Islet of Langerhans (tissue), 1 donor: Measurements from ENCODE around the gene FGF6.

DNA sequence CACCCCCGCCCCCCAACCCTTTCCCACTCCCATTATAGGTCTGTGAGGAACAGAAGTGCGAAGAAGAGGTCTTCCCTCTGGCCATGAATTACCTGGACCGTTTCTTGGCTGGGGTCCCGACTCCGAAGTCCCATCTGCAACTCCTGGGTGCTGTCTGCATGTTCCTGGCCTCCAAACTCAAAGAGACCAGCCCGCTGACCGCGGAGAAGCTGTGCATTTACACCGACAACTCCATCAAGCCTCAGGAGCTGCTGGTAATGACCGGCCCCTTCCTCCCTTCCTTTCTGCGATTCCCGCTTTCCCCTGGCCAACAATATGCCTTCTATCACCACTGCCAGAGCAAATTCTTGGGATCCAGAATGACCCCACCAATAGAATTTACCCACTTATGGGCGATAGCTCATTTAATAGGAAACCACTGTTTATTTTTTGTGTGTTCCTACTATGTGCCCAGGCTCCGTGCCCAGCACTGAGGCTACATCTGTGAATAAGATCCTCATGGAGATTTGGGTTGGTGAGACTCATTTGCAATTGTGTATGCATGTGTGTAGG lies 2.5 kb downstream of the CCND2 start:
- RRBS: no CpG with 5 or more reads among the region's 14 CpGs

DNA sequence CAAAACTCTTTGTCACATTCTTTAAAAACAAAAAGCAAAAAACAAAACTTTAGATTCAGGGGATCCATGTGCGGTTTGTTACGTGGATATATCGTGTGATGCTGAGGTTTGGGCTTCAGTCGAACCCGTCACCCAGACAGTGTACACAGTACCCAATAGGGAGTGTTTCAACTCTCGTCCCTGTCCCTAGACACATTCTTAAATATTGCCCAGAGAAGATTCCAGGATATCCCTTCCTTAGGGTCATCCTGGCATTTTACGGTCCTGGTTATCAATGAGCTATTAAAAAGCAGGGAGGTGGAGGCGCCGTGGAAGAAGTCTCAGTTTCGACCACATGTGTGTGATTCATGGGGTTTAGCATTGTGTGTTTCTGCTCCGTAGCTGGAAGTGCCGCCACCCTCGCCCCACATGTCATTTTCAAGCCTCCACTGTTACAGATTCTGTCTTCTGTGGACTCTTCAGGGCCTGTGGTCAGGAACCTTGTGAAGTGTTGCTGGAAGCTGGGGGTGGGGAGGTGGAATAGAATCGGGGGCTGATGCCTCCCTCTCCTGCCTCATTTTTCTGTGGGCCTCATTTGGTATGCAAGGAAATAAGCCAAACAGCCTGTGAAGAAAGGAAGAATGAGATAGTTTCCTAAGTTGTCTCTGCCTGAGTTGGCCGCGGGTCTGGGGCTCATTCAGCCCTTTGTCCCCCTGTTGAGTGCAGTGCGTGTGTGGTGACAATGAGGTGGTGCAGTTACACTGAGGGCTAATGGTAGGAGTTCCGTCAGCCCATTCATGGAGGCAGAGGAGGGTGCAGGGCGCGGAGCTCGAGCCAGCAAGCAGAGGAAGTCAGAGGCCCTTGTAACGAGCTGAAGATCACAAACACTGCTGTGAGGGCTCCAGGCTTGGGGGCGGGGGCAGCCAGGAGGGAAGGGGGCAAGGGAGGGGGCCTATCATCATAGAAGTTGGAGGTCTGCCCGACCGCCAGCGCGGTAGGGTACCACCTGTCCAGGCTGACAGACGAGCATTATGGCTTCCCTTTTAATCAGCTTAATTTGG lies 20.1 kb downstream of the CCND2 start:
- RRBS: no CpG with 5 or more reads among the region's 28 CpGs

GRCh38 chr12:4434821-4435081 lies 10.9 kb downstream of the FGF6 start:
- RRBS: no CpG with 5 or more reads among the region's 2 CpGs

GRCh38 chr12:4445432-4446206 lies at the start of gene FGF6:
Gene FGF6, minus strand, starts transcription at chr12:4445815.
- RRBS: 92% methylated on average over 5 of the region's 26 CpGs

DNA sequence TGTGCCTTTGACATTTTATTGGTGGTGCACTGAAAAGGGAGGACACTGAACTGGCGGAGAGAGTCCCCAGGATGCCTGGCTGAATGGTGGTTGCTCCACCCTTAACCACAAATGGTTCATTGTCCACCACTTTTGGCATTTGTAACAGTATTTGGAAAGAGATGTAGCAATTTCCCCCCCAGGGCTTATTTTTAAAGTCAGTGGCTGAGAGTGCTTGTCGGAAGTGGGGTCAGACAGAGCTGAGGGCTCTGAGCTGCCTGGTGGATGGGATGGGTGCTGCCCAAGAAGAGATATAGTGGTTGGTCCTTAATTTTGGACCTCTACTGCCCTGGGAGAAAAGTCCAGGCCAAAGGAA lies 31.5 kb upstream of the FGF6 start:
- RRBS: no CpG with 5 or more reads among the region's 2 CpGs

DNA sequence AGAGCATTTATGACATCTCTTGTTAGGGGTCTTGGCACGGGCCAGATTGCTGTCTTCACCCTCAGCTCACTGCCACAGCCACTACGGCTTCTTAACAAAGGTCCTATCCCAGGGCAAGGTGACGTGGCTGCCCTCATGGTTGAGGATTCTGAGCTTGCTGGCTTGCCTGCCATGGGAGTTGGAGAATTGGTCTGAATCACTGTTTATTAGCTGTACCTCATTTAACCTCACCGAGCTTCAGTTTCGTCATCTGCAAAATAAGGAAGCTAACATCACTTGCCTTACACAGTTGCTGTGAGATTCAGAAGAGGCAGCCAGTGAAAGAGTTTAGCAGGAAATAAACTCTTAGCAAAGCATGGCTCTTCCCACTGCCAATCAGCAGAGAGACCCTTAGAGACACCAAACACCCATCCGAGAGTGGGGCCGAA lies 10.5 kb downstream of the KCNA6 start:
- RRBS: no CpG with 5 or more reads among the region's 7 CpGs

GRCh38 chr12:5171005-5171392 lies 127.3 kb downstream of the KCNA5 start:
- RRBS: no CpG with 5 or more reads among the region's 6 CpGs

- RRBS: no CpG with 5 or more reads among the region's 8 CpGs
Measured at GRCh38 chr12:5309499-5310230, 122.2 kb upstream of the NTF3 start.

DNA sequence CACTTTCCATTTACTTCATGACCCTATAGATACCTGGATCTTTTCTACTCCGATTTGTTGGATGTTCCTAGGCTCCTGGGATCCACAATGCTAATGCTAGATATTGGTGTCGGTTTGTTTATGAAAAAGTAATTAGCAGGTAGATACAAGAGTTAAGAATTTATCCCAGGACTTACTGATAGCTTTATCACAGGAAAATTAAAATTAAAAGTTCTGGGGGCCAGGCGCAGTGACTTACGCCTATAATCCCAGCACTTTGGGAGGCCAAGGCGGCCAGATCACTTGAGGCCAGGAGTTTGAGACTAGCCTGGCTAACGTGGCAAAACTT lies 10.4 kb upstream of the NTF3 start:
- RRBS: no CpG with 5 or more reads among the region's 6 CpGs

DNA sequence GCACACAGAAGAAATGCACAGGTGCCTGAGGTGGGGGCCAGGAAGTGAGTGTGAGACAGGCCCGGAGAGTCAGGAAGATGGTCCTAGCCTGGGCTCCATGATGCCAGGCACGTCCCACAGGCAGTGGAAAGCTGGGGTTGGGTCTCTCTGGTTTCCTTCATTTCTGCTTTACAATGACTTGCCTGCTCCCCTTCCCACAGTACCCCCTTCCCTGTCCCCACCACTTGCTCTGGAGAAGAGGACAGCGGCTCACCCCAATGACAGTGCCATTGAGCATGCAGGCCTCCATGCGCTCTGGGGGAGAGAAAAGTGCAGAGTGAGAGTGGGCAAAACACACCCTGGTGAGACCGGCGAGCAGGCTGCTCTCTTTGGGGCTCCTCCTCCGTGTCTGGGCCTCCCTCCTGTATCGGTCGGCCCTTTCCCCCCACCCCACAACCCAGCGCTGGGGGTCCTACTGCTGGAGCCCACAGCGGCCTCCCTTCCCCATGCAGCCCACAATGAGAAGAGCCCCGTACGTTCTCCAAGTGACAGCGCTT lies 22.9 kb upstream of the ANO2 start:
- RRBS: no CpG with 5 or more reads among the region's 14 CpGs

- RRBS: no CpG with 5 or more reads among the region's 9 CpGs
Measured at GRCh38 chr12:5969068-5969420, 24.0 kb upstream of the ANO2 start.

DNA sequence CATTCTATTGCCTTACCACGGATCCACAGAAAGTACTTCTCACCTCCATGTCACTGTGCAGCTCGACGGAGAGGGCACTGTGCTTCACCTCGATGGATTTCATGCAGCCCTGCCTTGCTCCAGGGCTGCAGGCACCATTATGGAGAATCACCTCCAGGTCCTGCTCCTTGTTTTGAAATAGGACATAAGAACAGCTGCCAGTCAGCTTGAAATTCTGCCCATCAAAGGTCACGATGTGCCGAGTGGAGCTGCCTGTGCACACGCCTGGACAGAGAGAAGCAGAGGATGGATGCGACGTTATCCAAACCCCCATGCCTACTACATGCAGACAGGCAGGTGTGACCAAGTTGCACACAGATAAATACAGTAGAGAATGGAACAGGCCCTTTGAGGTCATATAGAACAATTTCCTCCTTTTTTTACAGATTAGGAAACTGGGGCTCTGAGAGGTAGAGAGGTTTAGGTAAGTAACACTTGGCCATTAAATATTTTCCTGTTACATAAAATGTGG lies 51.0 kb upstream of the ANO2 start:
- RRBS: no CpG with 5 or more reads among the region's 9 CpGs

GRCh38 chr12:6058382-6058941 lies 66.0 kb downstream of the VWF start:
- RRBS: no CpG with 5 or more reads among the region's 14 CpGs

GRCh38 chr12:6069213-6069958 lies 55.1 kb downstream of the VWF start:
- RRBS: 80% methylated on average over 2 of the region's 9 CpGs

GRCh38 chr12:6070328-6070991 lies 54.0 kb downstream of the VWF start:
- RRBS: no CpG with 5 or more reads among the region's 5 CpGs

DNA sequence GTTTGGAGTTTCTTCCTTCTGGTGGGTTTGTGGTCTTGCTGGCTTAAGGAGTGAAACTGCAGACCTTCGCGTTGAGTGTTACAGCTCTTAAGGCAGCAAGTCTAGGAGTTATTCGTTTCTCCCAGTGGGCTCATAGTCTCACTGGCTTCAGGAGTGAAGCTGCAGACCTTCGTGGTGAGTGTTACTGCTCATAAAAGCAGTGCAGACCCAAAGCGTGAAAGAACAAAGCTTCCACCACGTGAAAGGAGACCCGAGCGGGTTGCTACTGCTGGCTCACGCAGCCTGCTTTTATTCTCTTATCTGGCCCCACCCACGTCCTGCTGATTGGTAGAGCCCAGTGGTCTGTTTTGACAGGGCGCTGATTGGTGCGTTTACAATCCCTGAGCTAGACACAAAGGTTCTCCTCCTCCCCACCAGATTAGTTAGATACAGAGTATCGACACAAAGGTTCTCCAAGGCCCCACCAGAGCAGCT lies 10.0 kb upstream of the CD9 start:
- RRBS: no CpG with 5 or more reads among the region's 13 CpGs

DNA sequence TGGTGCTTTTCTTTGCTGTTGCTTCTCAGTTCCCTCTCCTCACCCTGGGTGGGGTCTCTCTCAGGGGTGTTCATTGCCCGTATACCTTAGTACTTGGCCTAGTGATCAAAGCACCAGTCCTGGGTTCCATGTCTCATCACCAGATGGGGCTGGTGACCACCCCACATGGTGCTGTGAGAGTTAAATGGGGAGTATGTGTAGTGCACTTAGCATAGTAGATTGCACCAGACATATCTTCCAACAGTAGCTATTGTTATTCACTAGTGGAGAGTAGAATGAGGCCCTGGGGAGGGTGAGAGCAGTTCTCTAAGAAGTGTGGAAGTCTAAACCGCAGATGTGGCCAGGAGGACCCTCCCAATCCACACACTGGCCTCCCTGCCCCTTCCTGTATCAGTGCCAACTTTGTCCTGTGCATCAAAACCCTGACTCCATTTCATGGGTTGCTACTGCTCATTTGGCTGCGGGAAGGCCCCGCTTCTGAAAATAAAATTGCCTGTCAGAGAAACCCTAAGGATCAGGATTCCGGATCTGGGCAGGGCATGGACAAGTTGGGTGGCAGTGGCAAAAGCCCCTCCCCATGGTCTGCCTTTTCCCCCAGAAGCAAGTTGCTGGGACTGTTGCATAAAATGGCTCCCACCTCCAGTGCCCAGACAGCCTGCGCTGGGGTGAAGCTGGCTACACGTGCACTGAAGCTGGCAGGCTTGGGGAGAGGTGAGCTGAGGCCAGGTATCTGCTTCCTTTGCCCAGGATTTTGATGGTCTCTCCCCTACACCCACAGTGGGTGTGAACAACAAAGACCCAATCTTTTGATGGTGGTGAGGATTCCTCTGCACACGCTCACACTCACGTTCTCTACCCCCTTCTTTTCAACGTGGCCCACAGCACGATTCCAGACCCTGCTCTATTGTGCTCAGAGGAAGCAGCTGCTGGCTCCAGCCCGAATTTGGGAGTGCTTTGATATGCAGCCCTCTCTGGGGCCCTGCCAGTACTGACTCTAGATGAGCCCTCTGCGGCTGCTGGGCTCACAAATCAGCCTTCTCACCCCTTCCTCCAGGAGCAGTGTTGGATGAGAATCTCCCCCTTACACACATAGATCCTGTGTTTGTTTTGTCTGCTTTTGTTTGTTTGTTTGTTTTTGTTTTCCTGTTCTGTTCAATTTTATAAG lies 4.7 kb downstream of the CD9 start:
- RRBS: no CpG with 5 or more reads among the region's 13 CpGs

DNA sequence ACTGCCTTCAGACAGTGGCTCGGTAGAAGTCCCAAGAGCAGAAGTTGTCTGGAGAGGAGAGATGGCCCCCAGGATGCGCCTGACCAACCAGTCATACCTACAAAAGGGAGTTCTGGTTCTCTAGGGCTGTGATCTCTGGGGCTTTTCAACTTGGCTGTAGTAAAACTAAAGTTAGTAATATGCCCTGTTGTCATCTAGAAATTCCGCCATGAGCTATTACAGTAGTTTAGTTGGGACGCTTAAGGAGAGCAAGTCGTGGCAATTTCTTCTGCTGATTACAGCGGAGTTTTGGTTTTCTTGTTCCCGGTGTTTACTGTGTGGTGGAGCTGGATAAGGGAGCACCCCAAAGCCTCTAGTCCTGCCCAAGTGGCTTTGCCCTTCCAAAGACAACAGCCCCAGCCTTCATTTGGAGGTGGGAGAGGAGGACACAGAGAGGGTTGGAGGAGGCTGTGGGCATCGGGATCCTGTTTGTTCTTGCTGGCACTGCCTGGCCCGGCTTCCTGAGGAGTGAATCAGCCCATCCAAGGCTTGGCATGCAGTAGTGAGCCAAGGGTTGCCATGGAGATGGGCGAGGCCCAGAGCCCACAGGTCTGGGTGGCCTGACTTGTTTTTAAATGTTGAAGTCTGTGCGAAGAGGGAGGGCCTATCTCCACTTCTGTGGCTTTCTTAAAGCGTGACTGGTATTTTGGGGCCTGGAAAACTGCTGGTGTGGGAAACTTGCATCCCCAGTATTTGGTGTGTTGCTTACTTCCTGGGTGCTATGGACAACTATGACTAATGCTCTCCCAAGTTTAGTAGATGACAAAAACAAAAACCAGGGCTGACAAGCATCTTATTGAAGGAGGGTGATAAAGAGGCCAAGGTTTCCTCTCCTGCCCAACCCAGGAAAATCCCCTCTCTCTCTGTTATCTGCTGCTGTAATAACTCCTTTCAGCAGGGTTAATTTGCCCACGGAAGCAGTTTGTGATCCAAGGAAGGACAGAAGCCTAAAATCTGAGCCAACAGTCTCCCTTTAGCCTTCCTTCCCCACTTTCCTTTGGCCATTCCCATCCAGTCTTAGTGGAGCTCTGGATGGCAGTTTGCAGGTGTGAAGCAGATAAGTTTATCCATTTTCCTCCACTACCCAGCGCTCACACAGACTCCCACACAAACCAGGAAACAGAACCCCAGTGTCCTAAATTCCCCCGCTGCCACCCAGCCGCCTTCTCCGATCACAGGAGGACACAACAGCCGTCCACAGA lies 15.8 kb downstream of the CD9 start:
- RRBS: no CpG with 5 or more reads among the region's 18 CpGs

- RRBS: no CpG with 5 or more reads among the region's 6 CpGs
Measured at GRCh38 chr12:6273943-6274427, 36.5 kb upstream of the PLEKHG6 start.